ENCODE measurements around the gene SYNPR.

GRCh38 chr3:58899764-58900028, 150.1 kb downstream of the CFAP20DC start:
- RAMPAGE, long total RNA, result no peak
- RRBS, result no CpG with 5 or more reads among the region's 1 CpG

GRCh38 chr3:59017160-59017761, 32.6 kb downstream of the CFAP20DC start:
- RAMPAGE, long total RNA, result no peak
- RRBS, result no CpG with 5 or more reads among the region's 5 CpGs

GRCh38 chr3:59385227-59385442, 335.3 kb upstream of the CFAP20DC start:
- RAMPAGE, long total RNA, result no peak
- RRBS, result no CpG with 5 or more reads among the region's 9 CpGs

DNA sequence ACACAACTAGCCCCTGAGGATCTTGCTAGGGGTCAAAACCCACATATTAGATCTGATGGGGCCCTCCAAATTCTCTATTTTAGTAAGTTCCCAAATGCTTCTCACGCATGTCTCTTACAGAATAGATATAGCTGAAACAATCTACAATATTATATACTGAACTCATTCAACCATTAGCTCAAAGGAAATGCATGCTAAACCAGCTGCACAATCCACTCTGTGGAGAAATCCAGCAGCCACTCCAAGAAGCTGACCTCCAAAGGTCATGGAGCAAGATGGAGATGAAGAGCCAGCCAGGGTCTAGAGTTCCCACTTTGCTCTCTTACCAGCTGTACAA, 1075.0 kb upstream of the CFAP20DC start:
- RAMPAGE, long total RNA, result no peak
- RRBS, result no CpG with 5 or more reads among the region's 1 CpG

- RAMPAGE, long total RNA, result no peak
- RRBS, result no CpG with 5 or more reads among the region's 4 CpGs
Measured at GRCh38 chr3:60399907-60400475, 851.3 kb downstream of the FHIT start.

GRCh38 chr3:60964018-60964545, 287.2 kb downstream of the FHIT start:
- RAMPAGE, long total RNA, result no peak
- RRBS, result no CpG with 5 or more reads among the region's 2 CpGs

DNA sequence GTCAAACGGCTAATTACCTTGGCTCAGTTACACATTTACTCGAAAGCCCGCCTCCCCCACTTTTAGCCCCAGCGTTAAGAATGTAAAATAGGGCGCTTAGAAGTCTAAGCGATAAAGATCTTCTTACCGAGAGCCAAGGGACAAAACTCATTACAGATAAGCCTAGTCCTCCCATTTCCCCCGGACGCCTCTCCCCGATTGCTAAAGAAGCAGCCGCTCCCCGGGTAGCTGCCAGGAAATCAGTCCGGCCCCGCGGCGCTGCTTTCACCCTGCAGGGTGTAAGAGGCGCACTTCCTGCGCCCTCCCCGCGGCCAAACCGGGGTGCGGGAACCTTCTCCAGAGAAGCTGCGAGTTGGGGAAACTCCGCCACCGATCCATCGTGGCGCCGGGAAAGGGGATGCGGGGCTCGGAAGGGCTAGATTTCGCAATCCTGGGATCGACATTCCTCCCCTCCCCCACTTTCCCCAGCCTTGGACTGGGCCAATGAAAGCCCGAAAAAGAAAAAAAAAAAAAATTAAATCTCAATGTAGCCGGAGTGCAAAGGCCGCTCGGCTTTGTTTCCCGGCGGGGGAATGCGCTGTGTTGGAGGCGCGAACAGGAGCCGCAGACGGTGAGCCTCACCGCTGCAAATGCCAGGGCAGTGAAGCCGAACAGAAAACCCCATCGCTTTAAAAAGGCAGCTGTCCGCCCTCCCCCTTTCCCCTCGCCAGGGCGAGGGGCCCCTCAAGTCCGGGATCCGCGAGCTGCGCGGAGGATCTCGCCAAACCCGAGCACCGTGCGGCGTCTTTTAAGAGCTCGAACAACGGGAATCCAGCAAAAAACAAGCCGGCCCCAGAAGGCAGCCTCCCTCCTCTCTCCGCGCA, 666 bp upstream of the PTPRG start:
- RAMPAGE, long total RNA, result no peak
- RRBS, result 2% methylated on average over 30 of the region's 64 CpGs

DNA sequence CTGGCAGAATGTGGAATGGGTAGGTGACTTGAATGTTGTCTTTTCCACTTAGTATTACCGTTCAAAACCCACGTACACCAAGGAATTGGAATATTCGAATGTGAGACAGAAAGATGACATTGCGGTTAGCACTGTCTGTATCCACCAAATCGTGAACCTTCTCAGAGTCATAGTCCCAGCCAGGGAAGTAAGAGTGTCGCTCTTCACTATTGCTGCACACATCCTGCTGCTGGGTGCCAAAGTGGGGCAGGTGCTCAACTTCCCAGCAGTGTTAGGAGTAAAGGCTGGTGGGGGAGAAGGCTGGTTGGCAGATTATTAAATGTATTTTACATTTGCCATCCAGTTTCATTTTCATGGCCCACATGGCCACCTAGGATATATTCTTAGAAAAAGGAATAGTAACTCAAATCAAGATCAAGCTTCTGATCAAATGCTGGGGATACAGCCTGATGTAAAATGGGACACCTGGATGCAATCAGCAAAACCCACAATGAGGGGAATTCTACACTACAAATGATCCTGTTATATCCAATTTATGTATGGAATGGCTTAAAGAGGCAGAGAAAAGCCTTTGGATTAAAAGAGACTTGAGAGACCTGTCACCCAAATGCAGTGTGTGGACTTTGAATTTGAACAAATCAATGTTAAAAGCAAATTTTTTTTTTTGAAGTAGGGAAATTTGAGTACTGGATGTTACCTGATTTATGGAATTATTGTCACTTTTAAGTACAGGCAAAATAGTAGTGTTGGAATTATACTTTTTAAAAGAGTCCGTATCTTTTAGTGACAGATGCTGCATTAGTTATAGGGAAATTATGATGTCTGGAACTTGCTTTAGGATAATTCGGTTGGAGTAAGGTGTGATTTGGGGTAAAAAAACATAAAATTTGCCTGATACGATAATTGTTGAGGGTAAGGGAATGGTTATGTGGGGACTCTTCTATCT, 65.4 kb downstream of the PTPRG start:
- RAMPAGE, long total RNA, result no peak
- RRBS, result no CpG with 5 or more reads among the region's 9 CpGs

DNA sequence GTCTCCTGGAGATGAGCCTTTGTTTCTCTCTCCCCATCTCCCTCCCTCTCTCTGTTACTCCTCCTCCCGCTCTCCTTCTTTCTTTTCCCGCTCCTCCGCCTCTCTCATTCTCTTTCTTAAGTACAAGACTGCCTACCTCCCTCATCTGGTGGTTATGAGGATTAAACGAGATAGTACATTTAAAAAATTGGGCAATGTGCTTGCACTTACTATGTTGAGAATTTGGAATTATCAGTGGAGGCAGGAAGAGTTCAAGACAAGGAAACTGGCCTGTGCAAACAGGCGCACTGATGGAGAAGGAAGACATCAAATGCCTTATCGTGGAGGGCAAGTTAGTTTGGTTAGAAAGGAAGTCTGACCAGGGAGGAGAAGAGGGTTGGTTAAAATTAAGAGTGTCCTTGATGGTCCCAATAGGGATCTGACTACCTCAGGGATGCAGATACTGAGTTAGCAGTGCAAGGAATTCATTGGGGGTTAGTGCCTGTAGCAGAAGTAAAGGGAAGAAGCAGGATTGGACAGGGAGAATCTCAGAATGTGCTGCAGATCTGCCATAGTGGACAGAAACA, 123.7 kb downstream of the PTPRG start:
- RAMPAGE, long total RNA, result no peak
- RRBS, result no CpG with 5 or more reads among the region's 6 CpGs

GRCh38 chr3:61688151-61688720, 126.9 kb downstream of the PTPRG start:
- RAMPAGE, long total RNA, result no peak
- RRBS, result no CpG with 5 or more reads among the region's 13 CpGs

DNA sequence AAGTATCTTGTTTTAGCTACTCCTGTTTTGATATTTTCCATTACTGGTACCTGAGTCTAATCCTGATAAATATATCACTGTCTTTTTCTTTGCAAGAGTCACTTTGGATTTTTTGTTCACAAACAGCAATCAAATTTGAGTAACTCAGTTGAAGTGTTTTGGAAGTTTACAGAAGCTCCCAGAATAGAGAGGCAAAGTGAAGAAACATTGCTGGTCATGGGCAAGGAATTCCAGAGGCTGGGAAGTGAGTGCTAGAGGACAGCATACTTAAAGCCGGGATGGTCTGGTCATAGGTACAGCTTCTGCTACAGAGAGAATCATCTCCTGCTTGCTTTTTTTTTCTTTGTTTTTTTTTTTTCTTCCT, 153.4 kb downstream of the PTPRG start:
- RAMPAGE, long total RNA, result no peak
- RRBS, result no CpG with 5 or more reads among the region's 1 CpG

- RAMPAGE, long total RNA, result no peak
- RRBS, result no CpG with 5 or more reads among the region's 4 CpGs
Measured at GRCh38 chr3:61750600-61751704, 189.6 kb downstream of the PTPRG start.

- RAMPAGE, long total RNA, result no peak
- RRBS, result no CpG with 5 or more reads among the region's 9 CpGs
Measured at GRCh38 chr3:61848678-61849731, 287.6 kb downstream of the PTPRG start.

DNA sequence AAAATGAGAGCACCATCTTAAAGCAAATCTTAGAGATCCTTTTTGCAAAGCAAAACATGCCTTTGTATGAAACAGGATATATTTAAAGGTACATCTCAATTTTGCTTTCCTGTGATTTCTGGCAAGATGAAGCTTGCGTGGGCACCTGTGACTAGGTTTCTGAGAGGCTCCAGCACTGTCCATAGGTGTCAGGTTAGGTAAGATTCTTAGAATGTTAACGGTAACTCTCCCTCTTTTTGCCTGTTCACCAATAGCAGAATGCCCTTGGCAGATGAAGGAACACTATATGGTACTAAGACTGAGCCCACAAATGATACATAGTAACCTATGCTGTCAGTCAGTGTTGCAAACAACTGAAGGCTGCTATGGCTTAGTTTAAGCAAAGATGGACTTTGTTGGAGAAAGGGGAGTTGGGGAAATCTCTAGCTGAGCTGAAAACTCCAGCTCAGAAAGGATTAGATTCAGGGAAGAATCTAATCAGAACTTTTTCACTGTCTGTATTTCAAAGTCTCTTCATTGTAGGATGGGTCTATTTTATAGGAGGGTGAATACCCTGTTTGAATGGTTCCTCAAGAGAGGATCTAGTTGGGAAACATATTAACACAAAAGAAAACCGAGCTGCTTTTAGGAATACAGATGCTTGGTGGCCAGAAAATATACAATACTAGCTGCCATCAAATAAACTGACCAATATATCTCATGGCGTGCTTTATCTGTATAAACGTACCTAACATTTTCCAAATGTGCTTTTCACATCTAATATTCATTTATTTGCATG, 289.6 kb downstream of the PTPRG start:
- RAMPAGE, long total RNA, result no peak
- RRBS, result no CpG with 5 or more reads among the region's 5 CpGs

DNA sequence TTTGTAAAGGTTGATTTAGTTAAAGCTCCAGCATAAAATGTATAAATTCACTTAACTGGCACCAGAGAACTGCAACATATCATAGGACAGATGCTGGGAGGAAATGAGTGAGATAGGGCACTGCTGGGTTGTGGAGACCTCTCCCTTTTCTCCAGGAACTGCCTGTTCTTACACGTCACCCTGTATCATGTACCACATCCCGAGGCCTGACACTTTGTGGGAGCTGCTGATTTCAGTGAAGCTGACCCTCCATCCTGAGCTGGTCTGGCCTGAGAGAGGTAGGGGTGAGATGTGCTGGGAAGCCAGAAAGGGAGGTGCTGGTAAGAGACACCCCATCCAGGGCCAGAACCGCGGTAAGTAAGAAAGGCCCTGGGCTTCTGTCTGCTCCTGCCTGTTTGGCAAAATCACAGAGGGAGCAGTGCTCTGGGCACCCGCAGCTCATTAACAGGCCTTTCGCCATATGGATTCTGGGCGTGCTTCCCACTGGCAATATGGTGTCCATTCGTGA, 213.9 kb upstream of the FEZF2 start:
- RAMPAGE, long total RNA, result no peak
- RRBS, result no CpG with 5 or more reads among the region's 8 CpGs

DNA sequence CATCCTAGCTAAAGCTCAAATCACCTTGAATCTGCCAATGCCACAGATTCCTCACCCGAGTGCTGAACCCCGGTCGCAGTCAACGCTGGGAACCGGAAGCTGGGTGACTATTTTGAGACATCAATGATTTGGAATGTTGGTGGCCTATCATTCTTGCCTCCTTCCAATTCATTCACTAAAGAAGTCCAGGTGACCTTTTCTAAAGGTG, 74.8 kb upstream of the SYNPR start:
- RAMPAGE, long total RNA, result no peak
- RRBS, result no CpG with 5 or more reads among the region's 5 CpGs

DNA sequence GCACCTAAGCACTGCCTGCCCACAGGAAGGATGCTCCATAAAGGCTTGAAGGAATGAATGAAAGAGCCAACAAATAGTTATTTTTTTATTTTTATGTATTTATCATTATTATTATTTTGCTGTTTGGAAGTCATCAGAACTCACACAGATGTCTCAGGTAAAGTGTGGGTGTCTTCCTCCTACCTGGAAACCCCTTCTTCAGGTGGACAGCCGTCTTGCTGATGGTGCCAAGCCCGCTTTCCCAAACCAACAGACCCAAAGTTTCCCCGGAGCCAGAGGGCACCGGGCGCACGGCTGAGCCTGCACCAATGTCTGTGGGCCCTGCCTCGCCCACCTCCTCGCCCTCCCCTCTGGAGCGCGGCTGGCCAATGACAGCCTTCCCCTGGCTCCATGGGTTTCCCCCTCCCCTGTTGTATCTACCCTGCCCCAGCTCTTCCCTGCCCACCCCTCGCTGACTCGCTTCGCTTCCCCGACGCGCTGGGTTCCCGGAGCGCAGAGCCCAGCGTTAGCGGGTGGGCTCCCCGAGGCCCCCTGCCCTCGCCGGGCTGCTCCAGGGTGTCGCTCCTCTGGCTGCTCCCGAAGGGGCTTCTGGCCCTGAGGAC, at the start of gene SYNPR:
Gene SYNPR, plus strand, starts transcription at position 444 of the 602 bp plus-strand sequence.
- RAMPAGE, long total RNA, result no peak
- RRBS, result 3% methylated on average over 7 of the region's 25 CpGs

GRCh38 chr3:63328369-63328681, 50.2 kb downstream of the SYNPR start:
- RAMPAGE, long total RNA, result no peak

GRCh38 chr3:63911440-63912202, 48.0 kb downstream of the ATXN7 start:
- RAMPAGE, long total RNA, result no peak
- RRBS, result 2% methylated on average over 23 of the region's 56 CpGs

DNA sequence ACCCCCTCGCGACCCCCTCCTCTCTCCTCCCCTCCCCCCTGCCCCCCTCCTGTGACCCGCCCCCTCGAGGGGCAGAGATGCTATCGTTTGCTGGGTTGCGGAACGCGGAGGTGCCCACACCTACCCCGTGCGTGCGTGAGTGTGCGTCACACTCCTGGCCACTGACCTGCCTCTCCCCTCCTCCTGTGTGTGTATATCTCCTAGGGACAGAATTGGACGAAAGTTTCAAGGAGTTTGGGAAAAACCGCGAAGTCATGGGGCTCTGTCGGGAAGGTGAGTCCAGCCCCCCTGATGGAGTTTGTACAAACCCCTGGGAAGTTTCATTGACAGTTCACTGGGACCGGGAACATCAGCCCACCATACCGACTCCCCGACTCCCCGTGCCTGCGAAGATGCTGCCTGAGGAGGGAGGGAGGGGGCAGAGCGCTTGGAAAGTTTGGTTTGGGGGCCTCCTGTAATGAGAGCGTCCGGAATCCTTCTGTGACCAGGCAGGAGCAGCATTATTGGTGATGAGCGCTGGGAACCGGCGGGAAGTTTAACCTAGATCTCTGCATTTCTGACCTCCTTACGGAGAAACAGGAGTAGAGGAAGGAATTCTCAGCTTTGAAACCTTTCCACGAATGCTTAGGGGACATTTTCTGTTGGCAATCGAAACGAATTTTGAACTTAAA, 49.4 kb downstream of the ATXN7 start:
- RAMPAGE, long total RNA, result no peak
- RRBS, result 0% methylated on average over 1 of the region's 31 CpGs